Neural crest cell (in vitro differentiated cells): Measurements from ENCODE around the genes NAB2 and LRP1.

DNA sequence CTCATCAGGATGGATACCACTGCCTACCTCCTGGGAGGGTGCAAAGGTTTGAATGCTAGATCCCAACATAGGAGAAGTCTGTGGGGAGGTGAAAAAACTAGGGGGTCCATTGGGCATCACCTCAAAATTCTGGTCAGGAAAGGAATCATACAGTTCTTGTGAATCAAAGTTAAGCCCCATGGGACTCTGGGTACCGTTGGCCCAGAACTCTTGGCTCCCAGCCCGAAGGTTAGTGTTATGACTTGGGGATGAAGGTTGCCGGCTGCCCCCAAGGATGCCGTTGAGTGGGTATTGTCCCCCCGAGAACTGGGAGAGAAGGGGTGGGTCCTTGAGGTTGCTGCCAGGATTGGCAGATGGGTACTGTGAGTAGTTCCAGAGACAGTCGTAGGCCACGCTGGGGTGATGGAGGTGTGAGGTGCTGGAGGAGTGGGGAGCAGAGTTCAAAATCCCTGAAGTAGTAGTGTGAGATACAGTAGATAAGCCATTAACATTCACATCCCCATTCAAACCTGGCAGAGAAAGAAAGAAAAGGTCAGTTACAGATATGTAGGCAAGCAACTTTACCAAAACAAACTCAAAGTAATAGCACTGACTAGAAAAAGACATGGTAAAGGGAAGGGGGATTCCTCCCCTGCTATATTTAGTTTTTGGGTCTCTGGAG, 14.9 kb downstream of the BAZ2A start:
- PRO-cap, result no peak

GRCh38 chr12:56634839-56635448, 4.8 kb upstream of the BAZ2A start:
- PRO-cap, result bidirectional peak, plus-strand start at chr12:56635100, minus-strand start at chr12:56635133

GRCh38 chr12:56724582-56724910, 553 bp downstream of the NACA start:
- PRO-cap, result bidirectional peak, plus-strand start at chr12:56724722, minus-strand start at chr12:56724529

DNA sequence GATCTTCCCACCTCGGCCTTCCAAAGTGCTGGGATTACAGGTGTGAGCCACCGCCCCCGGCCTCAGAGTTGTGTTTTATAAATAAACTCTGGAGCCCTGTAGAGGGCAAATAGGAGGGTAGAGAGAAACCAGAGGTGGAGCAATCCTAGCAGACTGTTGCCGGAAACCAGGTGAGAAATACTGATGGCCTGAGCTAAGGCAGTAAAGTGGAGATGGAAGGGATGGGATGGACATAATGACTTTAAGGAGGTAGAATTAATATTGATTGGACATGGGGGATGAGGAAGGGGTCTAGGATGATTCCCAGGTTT, 2.6 kb upstream of the HSD17B6 start:
- PRO-cap, result no peak

- PRO-cap, result no peak
Observed at GRCh38 chr12:56770749-56771076, 7.6 kb downstream of the HSD17B6 start.

DNA sequence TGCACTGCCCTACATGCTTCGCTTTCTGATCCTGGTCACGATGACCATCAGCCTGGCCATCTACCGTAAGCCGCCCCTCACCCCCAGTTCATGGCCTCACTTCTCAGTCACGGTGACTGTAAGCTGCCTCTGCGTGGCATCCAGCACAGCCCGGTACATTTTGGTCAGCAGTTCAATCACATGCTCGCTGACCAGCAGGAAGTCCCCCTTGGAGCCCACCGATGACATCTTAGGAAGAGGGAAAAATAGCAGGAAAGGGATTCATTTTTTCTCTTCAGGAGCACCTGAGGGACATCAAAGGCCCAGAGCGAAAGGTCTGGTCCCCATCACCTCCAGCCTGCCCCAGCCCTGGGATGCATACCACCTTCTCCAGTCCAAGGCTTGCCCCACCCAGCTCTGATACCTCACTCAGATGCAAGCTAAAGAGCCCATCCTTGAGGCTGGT, 12.7 kb upstream of the TAC3 start:
- PRO-cap, result no peak

DNA sequence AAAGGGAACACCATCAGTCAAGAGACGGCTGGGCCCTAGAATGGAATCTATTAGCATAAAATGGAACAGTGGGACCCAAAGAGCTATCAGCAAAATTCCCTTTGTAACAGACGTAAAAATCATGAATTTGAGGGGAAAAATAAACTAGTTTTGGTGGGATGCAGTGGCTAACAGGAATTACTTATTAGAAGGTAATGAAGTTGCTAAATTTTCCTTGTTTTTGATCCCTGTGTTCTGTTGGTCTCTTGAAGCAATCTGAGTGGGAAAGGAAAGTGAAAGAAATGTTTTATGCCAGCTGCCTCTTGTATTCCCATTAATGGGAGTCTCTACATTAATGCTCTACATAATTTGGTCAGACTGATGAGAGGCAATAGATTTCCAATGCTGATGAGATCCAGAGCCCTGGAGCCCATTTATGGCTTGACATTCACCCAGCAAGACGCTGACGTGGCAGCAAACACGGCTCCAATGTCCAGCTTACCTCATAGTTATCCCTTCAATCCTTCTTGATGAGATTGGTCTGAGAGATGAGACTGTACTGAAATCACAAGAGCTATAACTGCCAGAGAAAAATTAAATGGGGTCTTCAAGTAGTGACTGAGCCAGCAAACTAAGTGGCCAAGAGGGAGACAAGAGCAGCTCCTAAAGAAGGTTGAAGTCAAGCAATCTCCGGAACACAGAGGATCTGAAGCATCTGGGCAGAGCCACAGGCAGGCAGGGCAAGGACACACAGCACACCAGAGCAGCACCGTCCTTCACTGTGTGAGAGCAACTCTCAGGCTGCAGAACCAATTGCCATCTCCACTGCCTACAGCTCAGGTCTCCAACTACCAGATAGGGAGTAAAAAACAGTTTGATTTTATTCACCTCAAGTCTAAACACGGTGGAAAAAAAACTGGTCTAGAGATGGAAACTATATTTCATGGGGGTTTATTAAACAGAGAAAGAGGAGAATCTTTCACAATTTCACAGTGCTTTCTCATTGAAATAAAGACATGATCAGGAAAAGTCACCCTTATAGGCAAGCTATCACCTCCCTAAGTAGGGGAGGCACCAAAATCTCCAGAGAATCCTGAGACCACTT, 7.2 kb upstream of the MYO1A start:
- PRO-cap, result no peak

DNA sequence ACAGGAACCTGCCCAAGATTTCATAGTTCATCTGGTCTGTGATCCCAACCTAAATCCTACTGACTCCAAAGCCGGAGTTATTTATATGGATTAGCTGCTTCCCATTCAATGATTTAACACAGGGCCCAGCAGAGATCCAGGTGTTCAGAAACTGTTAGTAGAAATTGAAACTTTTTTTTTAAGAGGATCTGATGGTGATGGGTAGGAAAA, 789 bp upstream of the NEMP1 start:
- PRO-cap, result no peak

DNA sequence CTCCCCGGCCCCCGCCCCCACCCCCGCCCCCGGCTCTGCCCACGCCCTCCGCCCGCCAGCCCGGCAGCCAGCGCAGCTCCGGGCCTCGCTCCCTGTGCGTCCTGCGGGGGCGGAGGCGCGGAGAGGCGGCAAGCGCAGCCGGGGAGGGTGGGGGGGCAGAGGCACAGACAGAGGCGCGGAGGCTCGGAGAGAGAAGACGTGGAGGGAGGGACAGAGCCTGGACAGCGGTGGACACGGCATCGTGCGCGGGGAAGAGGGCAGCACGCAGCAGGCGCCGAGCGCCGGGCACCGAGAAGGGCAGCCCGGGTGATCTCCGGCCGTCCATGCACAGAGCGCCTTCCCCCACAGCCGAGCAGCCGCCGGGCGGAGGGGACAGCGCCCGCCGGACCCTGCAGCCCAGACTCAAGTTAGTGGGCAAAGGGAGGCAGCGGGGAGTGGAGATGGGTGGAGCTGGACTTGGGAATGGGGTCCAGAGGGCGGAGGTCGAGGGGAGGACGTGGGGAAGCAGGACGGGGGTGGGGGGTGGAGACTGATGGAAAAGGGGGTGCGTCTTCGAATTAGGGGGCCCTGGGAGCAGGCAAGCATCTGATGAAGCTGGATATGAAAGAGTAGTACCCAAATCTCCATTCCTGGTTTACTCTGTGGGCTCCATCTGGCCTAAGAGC, at the start of gene NAB2:
Gene NAB2, plus strand, starts transcription at position 166 of the 665 bp plus-strand sequence.
- PRO-cap, result bidirectional peak, plus-strand start at position 166 of the sequence, minus-strand start outside the sequence

DNA sequence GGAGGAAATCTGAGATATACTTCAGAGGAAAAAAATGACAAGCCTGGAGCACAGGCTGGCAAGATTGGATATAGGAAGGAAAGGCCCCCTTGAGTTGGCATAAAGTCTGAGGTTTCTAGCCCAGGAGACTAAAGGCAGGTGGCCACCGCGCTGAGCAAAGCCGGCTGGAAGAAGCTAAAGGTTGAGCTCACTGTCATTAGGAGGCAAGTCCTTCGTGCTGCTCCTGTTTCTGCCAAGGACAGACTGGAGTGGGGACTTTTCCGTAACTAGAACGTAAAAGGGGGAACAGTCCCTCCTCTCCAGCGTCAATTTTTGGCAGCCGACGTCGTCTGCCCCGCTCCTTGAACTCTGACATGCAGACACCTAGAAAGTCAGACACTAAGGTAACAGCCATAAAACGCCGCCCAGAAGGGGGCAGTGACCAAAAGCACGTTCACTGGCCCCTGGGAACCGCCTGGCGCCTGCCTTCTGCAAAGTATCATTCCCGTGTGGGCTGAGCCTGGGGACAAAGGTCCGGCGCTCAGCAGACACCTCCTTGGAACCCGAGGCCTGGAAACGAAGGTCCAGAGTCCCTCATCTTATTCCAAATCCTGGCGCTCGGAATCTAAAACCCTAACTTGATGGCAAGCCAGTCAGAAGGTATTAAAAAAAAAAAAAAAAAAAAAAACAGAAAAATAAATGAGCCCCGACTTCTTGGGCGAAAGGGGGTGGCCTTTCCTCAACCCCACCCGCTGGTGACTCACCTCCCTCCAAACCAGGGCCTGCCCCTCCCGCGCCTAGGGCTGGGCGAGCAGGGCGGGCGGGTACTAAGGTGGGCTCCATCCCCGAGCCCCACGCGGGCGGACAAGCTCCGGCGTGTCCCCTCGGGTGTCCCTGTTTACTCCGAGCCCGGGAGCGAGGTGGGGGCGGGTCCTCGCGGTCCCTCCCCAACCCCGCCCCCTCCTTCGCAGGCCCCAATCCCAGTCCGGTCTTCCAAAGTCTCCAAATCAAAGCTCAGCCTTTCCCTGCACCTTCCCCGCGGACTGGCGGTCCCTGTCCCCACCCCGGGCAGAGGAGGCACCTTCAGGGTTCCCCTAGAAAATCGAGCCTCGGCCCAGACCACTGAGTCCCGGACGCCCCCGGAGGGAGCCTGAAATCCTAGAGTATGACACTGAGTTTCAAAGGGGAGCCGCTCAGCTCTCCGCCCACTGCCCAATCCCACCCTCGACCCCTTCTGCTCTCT, 901 bp upstream of the LRP1 start:
- PRO-cap, result bidirectional peak, plus-strand start at position 481 of the sequence, minus-strand start at position 490 of the sequence; bidirectional peak, plus-strand start at position 956 of the sequence, minus-strand start at position 845 of the sequence

DNA sequence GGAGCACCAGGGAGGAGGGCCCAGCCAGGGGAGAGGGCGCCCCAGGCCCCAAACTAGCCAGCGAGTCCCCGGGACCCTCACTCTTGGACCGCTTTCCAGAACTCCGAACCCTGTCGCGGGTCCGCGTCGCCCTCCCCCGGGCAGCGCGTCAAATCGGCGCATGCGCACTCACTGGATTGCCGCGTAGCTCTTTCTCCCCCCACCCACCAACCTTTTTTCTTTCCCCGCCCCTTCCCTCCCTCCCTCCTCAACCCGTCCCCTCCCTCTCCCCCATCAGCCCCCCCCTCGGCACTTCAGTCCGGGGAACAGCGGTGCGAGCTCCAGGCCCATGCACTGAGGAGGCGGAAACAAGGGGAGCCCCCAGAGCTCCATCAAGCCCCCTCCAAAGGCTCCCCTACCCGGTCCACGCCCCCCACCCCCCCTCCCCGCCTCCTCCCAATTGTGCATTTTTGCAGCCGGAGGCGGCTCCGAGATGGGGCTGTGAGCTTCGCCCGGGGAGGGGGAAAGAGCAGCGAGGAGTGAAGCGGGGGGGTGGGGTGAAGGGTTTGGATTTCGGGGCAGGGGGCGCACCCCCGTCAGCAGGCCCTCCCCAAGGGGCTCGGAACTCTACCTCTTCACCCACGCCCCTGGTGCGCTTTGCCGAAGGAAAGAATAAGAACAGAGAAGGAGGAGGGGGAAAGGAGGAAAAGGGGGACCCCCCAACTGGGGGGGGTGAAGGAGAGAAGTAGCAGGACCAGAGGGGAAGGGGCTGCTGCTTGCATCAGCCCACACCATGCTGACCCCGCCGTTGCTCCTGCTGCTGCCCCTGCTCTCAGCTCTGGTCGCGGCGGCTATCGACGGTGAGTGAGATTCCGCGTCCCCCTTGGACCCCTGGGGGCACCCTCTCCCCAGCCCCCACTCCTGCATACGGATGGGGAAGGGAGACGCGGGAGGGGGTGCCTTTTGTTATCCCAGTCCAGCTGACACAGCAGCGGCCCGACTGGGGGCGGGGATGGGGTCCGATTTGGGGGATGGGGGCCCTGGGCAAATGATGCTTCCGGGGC, at the start of gene LRP1:
Gene LRP1, plus strand, starts transcription at position 291 of the 1,043 bp plus-strand sequence.
- PRO-cap, result bidirectional peak, plus-strand start at position 291 of the sequence, minus-strand start at position 107 of the sequence; bidirectional peak, plus-strand start at position 814 of the sequence, minus-strand start at position 819 of the sequence

DNA sequence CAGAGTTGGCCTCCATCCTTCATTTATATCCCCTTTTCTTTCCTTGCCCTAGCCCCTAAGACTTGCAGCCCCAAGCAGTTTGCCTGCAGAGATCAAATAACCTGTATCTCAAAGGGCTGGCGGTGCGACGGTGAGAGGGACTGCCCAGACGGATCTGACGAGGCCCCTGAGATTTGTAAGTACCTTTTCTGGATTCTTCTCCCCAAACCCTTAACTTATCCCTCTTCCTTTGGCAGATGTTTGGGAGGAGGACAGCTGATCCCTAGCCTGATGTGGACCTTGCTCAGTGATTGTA, 10.1 kb downstream of the LRP1 start:
- PRO-cap, result no peak

GRCh38 chr12:57151556-57152485, 23.5 kb downstream of the LRP1 start:
- PRO-cap, result no peak

GRCh38 chr12:57152522-57153365, 24.5 kb downstream of the LRP1 start:
- PRO-cap, result no peak

GRCh38 chr12:57159747-57160254, 31.5 kb downstream of the LRP1 start:
- PRO-cap, result no peak

- PRO-cap, result no peak
Observed at GRCh38 chr12:57166605-57167491, 38.6 kb downstream of the LRP1 start.

DNA sequence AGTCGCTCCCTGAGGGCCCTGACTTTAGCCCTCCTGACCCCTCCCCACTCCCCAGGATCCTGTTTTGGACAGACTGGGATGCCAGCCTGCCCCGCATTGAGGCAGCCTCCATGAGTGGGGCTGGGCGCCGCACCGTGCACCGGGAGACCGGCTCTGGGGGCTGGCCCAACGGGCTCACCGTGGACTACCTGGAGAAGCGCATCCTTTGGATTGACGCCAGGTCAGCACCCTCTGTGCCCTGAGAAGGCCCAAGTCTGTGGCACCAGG, 39.3 kb upstream of the NXPH4 start:
- PRO-cap, result no peak

- PRO-cap, result no peak
Observed at GRCh38 chr12:57197961-57199057, 18.3 kb upstream of the NXPH4 start.

DNA sequence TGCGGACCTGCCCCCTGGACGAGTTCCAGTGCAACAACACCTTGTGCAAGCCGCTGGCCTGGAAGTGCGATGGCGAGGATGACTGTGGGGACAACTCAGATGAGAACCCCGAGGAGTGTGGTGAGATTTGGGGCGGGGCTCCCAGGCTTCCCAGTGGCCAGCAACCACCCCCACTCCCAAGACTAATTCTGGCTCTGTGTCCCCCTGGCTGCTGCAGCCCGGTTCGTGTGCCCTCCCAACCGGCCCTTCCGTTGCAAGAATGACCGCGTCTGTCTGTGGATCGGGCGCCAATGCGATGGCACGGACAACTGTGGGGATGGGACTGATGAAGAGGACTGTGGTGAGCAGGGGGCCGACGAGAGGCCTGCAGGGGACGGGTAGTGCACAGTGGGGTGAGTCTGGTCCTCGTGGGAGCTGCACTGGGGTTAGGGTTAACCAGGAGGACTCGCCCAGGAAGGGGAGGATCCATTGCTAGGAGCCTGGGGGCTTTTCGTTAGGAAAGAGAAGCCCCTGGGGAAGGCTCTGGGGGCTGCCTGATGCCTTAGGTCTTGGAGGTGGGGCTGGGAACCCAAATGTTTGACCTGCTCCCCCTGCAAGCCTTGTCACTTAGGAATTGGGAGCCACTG, 12.1 kb upstream of the NXPH4 start:
- PRO-cap, result no peak

DNA sequence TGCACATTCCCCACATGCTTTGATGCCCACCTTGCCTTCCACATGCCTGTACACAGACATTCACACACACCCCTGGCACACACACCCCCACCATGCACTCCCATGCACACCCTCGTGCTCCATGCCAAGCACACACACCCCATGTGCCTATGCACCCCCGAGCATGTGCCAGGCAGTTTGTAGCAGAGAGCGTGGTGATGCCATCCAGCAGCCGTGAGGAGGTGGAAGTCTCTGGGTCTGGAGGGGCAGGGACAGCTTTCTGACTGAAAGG, 10.7 kb upstream of the NXPH4 start:
- PRO-cap, result no peak